Mononuclear cell (primary cell): ENCODE measurements around the genes OGA, HPS6, PSD and WBP1L.

DNA sequence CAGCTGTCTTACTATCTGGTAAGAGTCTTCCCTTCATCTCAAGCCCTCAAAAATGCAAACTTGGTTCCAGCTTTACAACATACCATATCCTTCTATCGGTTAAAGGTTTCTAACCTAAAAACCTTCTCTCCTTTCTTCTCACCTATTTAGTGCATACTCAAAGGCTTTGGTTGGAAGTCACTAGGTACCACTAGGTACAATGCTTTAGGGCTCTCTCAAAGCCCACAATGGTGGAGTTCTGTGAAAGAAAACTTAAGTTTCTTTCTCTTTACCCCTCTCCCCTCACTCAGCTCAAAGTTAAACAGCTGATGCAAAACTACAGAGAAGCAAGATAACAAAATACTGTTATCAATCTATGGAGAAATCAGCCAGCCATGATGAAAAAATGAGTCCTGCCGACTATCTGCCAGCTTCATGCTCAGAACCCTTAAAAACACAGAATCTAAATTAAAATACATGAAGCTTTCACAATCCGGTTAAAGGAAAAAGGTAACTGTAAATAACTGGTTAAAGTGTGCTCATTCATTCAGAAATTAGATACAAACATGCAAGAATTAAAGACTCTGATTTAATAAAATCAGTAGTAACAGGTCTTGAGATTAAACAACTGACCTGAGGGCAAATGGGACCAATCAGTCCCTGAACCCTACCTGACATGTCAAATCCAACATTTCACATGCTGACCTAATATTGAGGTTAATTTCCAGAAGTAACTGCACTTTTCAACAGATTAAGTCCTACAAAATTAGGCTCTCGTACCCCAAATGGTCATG lies 1.7 kb upstream of the NPM3 start:
- RRBS, result no CpG with 5 or more reads among the region's 4 CpGs

DNA sequence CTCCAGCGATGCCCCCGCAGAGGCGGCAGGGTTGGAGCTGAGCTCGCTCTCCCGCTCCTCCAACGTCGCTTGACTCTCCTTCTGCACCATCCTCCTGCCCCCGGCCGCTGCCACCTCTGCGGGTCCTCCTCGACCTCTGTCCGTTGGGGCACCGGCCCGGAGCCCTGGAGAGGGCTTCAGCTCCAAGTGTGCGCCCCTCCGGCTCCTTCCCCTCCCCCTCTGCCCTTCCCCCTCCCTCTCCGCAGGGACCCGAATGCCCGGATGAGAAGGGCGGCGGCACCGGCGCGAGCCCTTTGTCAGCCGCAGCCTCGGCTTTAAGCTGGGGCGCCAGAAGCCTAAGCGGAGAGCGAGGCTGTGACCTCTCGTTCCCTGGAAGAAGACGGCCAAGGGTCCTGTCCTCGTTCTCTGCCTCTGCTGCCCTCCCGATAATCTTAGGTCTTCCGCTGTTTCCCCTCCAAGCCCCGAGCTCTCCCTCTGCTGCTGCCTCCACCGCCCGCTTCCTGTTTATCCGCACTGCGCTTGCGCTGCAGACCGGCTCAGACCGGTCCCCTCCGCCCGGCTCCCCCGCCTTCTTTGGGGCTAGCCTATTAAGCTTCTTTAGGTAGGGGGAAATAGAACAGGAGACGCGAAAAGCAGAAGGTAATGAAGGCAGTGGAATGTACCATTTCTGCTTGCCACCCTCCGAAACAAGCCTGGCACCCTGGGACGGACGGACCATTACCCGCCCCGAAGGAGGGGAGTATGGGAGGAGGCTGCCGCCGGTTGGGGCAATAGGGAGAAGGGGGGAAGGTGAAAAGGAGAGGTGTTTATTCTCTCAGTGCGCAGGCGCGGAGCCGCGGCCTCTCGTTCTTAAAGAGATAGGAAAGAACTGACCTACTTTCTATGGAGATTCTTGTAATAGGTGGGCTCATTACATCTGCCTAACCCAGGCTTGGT lies at the start of gene OGA:
Gene OGA (minus strand): TSS at position 512 of the 936 bp plus-strand sequence.
- RRBS, result 2% methylated on average over 18 of the region's 60 CpGs

DNA sequence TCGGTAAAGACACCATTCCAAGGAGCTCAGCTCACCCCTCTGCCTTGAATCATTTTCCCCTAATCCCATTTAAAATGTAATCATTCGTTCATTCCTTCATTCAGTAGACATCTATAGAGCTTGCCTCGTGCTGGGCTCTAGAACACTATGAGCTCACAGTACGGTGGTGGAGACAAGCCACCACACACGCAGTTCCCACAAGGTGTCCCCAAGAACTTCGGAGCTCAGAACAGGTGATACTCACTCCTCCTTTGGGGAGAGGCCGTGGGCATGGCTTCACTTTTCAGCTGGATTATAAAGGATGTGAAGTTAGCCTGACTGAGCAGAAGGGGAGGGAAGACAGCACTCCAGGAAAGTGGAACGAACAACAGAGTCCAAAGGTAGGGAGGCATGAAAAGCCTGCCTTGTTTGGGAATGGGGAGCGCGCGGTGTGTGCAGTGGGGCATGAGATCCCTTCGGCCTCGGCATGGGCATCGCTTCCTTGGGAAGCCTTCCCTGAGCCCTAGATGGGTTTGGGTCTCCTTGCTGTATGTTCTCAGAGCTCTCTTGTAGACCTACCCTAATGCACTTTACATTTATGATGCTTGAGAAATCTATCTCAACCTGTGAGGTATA lies 732 bp upstream of the OGA start:
- RRBS, result no CpG with 5 or more reads among the region's 14 CpGs

GRCh38 chr10:102065030-102065511 lies at the start of gene HPS6:
TSS of gene HPS6 (plus strand) at chr10:102065349.
- RRBS, result 1% methylated on average over 20 of the region's 47 CpGs

GRCh38 chr10:102065512-102066311 lies 563 bp downstream of the HPS6 start:
- RRBS, result 2% methylated on average over 37 of the region's 68 CpGs

DNA sequence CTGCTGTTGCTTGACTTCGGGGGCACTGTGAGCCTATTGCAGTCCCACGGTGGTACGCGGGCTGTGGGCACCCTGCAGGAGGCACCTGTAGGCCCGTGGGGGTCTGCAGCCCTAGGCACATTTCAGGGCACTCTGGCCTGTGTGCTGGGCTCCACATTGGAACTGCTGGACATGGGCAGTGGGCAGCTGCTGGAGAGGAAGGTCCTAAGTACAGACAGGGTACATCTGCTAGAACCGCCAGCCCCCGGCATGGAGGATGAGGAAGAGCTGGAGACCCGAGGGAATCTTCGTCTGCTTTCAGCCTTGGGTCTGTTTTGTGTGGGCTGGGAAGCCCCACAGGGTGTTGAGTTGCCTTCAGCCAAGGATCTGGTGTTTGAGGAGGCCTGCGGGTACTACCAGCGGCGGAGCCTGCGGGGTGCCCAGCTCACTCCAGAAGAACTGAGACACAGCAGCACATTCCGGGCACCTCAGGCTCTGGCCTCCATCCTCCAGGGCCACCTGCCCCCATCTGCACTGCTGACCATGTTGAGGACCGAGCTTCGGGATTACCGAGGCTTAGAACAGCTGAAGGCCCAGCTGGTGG lies 1.3 kb downstream of the HPS6 start:
- RRBS, result no CpG with 5 or more reads among the region's 17 CpGs

GRCh38 chr10:102121005-102121548 lies 909 bp upstream of the LDB1 start:
- RRBS, result no CpG with 5 or more reads among the region's 13 CpGs

DNA sequence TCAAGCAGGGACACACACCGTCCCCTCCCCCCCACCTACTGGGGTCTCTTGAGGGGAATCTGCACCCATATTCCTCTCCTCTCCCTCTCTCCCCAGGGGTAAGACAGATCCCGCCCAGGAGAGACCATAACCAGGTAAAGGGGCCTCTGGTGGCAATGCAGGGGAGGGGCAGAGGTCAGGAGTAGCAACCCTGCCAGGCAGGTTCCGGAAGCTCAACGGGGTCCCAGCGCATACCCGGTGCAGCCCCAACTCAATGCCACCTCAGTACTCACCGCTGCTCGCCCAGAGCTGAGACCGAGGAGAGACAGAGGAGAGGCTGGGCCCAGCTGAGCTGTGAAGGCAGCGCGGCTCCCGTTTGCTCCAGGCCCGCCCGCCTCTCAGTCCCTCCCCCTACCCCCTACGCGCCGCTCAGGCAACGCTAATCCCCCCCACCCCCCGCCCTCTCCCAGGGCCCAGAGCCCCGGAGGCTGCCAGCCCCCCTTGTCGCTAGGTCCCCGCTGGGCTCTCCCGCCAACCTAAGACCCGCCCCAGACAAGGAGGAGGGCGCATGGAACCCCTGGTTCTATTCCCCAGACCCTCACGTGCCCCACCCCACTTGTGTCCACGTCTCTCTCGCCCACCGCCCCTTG lies at the start of gene PSD:
Gene PSD (minus strand): TSS at position 357 of the 629 bp plus-strand sequence.
- RRBS, result no CpG with 5 or more reads among the region's 29 CpGs

DNA sequence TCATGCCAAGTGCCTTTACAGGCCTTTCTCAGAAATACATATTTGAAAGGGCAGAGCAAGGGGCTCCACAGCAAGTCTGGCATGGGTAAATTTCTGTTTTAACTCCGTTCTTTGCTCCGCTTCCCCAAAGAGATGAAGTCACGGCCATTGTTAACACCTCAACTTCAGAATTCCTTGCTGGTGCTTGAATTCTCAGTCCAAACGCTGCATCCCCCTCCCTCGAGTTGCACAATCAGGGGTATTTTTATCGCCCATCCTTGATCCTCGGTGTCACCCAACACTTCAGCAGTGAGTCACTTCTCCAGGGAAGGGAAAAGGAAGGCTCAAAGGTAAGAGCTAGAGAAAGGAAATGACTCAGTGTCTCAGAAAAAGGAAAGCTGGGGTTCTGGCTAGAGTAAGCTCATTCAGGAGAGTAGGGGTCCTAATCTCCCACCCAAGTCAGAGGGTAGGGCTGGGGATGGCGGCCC lies 39.9 kb upstream of the TRIM8 start:
- RRBS, result no CpG with 5 or more reads among the region's 8 CpGs

- RRBS, result no CpG with 5 or more reads among the region's 12 CpGs
These were observed 22.7 kb upstream of the TRIM8 start for GRCh38 chr10:102621401-102622153.

DNA sequence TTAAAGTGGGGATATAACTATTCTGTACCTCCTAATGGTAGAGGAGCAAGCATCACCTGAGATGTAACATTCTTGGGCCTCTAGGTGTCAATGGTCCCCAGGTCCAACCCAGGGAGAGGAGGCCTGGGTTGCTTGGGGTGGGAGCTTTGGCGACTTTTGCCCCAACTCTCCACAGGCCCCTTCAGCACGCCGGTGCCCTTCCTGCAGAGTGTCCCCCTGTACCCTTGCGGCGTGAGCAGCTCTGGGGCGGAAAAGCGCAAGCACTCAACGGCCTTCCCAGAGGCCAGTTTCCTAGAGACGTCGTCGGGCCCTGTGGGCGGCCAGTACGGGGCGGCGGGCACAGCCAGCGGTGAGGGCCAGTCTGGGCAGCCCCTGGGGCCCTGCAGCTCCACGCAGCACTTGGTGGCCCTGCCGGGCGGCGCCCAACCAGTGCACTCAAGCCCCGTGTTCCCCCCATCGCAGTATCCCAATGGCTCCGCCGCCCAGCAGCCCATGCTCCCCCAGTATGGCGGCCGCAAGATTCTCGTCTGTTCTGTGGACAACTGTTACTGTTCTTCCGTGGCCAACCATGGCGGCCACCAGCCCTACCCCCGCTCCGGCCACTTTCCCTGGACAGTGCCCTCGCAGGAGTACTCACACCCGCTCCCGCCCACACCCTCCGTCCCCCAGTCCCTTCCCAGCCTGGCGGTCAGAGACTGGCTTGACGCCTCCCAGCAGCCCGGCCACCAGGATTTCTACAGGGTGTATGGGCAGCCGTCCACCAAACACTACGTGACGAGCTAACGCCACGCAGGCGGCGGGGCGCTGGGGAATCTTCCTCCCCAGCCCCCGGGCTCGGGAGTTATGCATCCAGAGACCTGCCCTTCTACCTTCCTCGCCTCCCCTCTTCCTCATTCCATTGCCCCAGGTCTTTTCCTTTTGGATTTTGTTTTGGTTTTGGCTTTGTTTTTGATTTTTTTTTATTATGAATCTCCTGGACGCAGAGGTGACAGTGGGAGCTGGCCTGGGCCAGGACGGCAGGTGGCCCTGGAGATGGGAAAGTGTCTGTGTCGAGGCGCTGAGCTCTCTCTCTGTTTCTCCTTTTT lies 12.6 kb downstream of the TRIM8 start:
- RRBS, result no CpG with 5 or more reads among the region's 53 CpGs

GRCh38 chr10:102661093-102661839 lies 17.0 kb downstream of the TRIM8 start:
- RRBS, result no CpG with 5 or more reads among the region's 22 CpGs

DNA sequence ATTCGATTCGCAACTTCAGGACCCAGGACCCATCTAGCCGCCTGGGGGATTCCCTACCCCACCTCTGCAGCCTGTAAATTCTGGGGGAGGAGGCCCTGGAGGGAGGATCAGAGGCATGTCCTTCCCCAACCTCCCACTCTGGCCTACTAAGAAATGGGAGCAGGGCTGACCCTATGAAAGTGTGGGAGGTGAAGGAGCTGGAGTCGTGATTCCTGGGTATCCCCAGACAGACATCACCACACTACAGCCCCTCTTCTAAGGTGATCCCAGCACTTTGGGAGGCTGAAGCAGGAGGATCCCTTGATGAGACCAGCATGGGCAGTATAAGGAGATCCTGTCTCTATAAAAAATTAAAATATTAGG lies 17.5 kb downstream of the TRIM8 start:
- RRBS, result no CpG with 5 or more reads among the region's 4 CpGs

DNA sequence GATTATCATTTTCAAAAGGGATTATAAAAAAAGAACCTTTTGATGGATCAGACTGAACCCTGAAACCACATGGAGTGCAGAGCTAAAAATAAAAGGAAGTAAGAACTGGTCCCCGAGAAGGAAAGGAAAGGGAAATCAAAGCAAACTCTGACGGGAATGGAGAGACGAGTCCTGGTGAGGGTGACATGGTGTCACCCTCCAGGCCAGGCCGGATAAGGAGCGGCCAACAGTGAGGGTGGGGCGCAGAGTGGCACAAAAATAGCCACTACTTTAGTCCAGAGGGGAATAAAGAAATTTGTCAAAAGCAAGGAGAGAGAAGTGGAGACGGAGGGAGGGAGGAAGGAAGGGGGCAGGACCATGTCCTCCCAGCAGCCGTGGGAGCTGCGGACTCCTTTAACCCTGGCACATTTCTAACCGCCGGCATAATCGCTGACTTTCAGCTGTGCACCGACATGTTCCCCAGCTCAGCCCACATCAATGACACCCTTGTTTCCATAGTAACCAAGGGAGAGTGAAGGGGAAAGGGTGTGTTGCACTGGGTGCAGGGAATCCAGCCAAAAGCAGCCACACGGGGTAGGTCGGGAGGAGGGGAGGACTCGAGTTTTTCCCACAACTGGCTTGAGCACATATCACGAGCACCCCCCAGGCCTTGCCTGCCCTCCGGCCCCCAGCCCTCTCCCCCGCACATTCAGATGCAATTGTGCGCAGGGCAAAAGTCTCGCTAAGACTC lies 29.7 kb downstream of the TRIM8 start:
- RRBS, result no CpG with 5 or more reads among the region's 21 CpGs

- RRBS, result no CpG with 5 or more reads among the region's 34 CpGs
These were observed at the start of gene WBP1L for GRCh38 chr10:102743389-102744261. TSS of gene WBP1L (plus strand) at chr10:102743948.

- RRBS, result no CpG with 5 or more reads among the region's 3 CpGs
These were observed 29.7 kb downstream of the WBP1L start for GRCh38 chr10:102773401-102773897.

DNA sequence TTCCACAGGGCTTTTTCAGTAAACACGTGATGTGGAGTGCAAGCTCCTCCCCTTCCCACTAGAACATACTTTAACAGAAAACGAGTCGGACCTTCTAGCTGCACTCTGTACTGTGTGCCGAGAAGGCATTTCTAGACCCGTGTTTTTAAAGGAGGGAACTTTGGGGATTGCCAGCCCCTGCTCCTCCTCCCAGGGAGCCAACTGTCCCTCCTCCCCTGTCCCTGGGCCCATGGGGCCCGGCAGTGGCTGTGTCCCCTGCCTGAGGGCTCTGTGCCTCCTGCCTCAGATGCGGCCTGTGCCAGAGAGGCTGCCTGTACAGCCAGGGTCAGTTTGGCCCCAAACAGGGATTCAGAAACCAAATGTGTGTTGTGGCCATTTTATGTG lies 115.0 kb downstream of the NT5C2 start:
- RRBS, result no CpG with 5 or more reads among the region's 7 CpGs

DNA sequence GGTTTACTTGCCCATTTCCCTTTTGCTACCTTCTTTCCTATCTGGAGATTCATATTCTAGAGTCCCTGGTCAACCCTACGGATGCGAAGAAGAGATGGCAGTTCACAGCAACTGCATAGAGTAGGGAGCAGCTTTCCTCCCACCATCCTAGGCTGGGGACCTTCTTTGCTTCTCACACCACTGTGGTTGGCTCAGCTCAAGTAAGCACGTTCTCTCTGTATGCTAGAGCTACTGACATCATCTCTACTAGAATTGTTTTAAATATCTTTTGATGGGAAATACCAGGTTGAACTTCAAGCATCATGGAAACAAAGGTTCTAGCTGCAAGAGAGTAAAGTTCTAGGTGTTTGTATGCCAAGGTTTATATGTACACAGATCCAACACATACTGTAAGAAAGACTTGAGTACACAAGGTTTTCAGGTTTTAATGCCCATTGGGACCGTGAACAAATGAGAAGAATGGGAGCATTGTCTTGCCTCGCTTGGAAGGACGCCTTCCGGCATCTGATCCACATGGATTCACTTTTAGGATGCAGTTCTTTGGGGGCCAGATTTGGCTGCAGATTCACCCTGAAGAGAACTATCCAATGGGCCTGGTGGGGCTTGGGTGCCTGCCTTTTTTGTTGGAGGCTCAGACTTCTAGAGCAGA lies 111.2 kb downstream of the NT5C2 start:
- RRBS, result no CpG with 5 or more reads among the region's 7 CpGs

DNA sequence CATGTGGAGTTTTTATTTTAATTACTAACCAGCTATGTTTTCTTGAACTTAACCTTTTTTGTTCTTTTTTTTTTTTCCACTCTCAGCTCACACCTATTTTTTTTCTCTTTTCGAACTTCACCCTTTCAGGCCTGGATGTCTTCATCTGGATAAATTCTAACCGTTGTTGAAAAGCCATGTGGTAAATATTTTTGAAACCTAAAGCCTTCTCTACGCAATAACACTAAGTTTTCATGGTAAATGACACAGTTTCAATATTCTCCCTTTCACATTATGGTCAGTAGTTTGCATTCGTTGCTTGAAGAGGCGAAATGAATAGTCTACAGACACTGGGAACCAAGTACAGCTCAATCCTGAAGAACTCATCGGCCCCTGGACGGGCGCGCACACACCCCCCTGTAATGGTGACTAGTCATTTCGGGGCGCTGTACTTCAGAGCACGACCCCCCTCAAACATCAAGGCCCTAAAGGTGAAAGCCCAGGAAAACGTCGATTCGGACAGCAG lies 1.1 kb downstream of the NT5C2 start:
- RRBS, result no CpG with 5 or more reads among the region's 15 CpGs

GRCh38 chr10:103204680-103205310 lies 11.7 kb upstream of the NT5C2 start:
- RRBS, result no CpG with 5 or more reads among the region's 4 CpGs